Choroid plexus epithelial cell (primary cell): ENCODE measurements around a stretch of chr3.

DNA sequence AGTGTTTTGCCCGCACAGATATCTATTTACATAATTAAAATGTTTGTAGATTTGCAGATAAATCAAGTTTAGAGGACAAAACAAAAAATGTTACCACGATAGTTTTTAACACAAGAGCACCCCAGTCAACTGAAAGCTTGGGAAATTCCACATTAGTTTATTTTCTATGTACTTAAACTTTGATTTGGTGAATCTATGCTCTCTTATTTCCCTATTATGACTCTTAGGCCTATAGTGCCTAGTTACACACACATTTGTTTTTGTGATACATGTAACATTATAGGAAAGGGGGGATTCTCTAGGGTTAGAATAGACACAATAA lies 8.5 kb upstream of the LEKR1 start:
- RRBS = no CpG with 5 or more reads among the region's 2 CpGs

- RRBS = no CpG with 5 or more reads among the region's 7 CpGs
Observed at GRCh38 chr3:157086345-157086976, 73.5 kb downstream of the CCNL1 start.

DNA sequence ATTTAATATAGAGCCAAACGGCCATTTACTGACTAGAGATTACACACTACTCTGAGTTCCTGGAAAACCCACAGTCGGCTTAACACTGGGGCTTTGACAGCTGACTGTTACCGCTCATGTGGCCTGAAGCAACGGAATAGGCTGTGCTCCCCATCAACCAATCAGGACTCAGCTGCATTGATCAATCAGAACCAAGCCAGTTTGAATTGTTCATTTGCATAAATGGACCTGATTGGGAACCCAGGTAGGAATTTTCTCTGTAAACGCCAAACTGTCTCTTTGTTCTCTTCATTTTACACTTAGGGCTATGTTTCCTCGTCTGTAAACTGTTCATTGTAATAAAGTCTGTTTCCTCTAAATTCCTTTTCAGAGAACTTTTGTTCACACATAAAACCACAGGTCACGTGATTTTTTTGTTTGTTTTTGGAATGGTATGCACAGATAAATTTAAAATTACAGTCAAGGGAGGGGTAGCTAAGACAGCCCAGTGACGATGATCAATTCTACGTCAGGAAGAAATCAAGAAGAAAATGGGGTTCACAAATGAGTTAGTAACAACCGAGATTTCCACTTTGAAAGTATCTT lies 40.4 kb downstream of the CCNL1 start:
- RRBS = no CpG with 5 or more reads among the region's 10 CpGs

DNA sequence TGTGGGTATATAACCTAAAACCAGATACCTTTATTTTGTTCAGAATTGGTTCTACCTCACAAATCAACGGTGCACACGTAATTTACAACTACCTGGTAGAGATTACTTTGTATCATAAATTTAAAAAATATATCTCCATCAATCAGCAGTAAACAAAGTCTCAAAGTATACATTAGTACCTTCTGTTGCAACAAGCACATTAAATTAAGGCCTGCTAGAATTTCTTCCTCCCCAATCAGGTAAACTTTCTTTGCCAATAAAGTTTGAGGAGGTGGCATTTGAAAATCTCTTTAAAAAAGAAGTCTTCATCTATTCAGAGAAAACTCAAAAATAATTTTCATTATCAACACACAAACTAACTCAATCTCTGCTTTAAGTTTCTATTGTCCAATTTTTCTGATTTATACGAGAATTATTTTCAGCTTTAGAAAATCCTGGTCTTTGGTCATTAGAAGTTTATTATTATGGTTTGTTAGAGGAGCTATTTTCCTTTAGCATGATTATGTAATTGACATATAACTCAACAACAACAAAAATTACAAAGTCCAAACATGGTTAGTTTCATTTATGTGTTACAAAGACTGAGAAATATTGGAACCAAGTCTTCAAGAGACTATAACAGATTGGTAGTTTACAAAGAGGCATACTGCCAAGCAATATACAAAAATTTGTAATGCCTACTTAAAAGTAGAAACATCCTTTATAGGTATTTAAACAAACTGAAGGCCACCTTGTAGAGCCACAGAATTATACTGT lies 4.2 kb downstream of the CCNL1 start:
- RRBS = no CpG with 5 or more reads among the region's 3 CpGs

- RRBS = 1% methylated on average over 3 of the region's 16 CpGs
Observed at GRCh38 chr3:157160225-157160420, 176 bp upstream of the CCNL1 start.

GRCh38 chr3:157532318-157533005 lies 29.2 kb upstream of the VEPH1 start:
- RRBS = no CpG with 5 or more reads among the region's 6 CpGs

GRCh38 chr3:158329488-158330425 lies 219.9 kb downstream of the RSRC1 start:
- RRBS = no CpG with 5 or more reads among the region's 25 CpGs

DNA sequence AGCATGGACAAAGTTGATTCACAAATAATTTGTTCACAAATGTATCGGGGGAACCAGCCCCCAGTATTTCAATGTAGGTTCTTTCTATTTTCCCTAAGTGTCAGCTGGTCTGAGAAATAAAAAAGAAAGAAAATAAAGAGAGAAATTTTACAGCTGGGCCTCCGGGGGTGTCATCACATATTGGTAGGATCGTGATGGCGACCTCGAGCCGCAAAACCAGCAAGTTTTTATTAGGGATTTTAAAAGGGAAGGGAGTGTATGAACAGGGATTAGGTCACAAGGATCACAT lies 11.3 kb upstream of the GFM1 start:
- RRBS = no CpG with 5 or more reads among the region's 6 CpGs

DNA sequence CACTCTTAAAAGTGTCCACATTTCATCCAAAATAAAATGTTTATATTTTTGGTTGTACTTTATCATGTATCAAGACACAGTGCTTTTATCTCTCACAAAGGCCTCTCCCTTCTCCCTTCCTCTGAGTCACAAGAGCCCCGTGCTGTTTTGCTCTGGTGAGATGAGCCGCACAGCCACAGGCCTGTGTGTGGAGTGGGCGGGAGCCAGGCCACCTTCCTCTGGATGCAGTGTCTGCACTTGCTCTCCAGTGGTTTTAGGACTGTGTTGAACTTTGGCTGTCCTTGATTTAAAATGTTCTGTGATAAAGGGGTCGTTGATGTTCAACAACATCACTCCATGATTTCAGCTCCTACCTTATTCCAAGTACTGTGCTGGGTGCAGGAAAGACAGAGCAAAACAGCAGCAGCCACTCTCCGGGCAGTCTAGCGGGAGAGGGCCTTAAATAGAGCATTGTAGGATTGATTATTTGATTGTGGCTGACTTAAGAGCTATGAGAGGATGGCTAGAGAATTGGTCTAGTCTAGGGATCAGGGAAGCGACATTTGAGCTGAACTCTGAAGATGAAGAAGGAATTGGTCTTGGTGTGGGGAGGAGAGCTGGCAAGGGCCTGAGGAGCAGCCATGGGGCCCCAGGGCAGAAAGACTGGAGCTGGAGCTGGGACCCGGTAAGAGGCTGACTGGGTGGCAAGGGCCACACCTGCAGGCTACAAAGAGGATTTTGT lies 15.2 kb downstream of the RARRES1 start:
- RRBS = no CpG with 5 or more reads among the region's 8 CpGs

- RRBS = no CpG with 5 or more reads among the region's 6 CpGs
Observed at GRCh38 chr3:158773940-158774903, 27.6 kb upstream of the MFSD1 start.

DNA sequence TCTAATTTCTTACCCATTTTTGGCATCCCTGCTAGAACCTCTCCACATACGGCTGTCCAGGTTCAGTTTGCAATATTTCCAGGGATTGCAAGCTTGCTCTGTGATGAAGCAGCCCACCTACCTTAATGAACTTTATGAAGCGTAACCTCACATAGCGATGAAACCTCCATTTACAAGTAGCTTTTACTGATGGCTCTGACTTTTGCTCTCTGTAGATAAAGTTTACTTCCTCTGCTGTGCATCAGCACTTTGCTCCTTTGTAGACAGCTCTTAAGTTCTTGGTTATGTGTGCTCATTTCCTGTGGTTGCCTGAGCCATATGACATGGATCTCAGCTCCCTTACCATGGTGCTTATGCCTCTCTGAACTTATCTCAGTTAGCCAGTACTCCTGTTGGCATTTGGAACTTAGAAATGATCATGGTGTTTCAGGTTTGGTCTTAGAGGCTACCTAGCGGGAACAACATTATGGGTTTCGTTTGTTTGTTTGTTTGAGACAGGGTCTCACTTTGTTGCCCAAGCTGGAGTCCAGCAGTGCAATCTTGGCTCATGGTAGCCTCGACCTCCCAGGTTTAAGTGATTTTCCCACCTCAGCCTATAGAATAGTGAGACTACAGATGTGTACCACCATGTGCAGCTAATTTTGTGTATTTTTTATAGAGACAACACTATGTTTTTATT lies 7.8 kb downstream of the MFSD1 start:
- RRBS = no CpG with 5 or more reads among the region's 6 CpGs

- RRBS = no CpG with 5 or more reads among the region's 4 CpGs
Observed at GRCh38 chr3:158819288-158819845, 17.5 kb downstream of the MFSD1 start.

GRCh38 chr3:159458003-159458558 lies 185.0 kb downstream of the IQCJ-SCHIP1 start:
- RRBS = no CpG with 5 or more reads among the region's 2 CpGs

- RRBS = no CpG with 5 or more reads among the region's 7 CpGs
Observed at GRCh38 chr3:159775211-159776501, 449.6 kb upstream of the C3orf80 start.

GRCh38 chr3:159814145-159814585 lies 411.1 kb upstream of the C3orf80 start:
- RRBS = no CpG with 5 or more reads among the region's 5 CpGs

GRCh38 chr3:159836733-159837513 lies 388.3 kb upstream of the C3orf80 start:
- RRBS = no CpG with 5 or more reads among the region's 1 CpG

- RRBS = no CpG with 5 or more reads among the region's 2 CpGs
Observed at GRCh38 chr3:160370900-160371403, 28.1 kb downstream of the IFT80 start.

DNA sequence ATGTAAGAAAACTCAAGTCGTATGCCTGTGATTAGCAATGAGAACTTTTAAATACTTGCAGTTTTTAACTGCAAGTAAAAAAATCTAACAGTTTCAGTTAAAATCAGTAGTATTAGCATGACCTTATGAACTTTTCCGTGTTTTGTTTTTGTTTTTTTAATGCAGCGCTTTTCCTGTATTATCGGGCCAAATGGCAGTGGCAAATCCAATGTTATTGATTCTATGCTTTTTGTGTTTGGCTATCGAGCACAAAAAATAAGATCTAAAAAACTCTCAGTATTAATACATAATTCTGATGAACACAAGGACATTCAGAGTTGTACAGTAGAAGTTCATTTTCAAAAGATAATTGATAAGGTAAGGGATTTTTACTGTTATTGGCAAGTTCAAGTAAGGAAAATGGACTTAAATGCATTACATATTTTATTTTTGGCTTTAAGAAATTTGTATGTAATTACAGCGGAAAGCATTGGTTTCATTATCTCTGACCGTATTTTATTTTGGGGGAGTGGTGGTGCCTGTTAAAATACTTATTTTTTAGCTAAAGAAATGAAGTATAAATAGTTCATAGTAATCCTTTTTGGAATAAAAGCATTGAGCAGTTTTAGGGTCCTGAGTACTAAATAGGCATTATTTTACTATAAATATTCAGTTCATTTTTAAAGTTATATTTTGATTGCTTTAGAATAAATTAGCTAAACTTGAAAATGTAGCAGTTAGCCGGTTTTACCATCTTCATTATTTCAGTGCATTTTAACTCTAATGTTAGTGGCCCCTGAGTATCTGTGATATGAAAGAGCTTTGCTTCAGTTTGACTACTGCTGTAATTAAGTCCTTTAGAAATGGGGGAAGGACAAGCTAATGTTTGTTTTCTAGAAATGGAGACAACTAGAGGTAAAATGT lies 3.3 kb downstream of the SMC4 start:
- RRBS = no CpG with 5 or more reads among the region's 8 CpGs

DNA sequence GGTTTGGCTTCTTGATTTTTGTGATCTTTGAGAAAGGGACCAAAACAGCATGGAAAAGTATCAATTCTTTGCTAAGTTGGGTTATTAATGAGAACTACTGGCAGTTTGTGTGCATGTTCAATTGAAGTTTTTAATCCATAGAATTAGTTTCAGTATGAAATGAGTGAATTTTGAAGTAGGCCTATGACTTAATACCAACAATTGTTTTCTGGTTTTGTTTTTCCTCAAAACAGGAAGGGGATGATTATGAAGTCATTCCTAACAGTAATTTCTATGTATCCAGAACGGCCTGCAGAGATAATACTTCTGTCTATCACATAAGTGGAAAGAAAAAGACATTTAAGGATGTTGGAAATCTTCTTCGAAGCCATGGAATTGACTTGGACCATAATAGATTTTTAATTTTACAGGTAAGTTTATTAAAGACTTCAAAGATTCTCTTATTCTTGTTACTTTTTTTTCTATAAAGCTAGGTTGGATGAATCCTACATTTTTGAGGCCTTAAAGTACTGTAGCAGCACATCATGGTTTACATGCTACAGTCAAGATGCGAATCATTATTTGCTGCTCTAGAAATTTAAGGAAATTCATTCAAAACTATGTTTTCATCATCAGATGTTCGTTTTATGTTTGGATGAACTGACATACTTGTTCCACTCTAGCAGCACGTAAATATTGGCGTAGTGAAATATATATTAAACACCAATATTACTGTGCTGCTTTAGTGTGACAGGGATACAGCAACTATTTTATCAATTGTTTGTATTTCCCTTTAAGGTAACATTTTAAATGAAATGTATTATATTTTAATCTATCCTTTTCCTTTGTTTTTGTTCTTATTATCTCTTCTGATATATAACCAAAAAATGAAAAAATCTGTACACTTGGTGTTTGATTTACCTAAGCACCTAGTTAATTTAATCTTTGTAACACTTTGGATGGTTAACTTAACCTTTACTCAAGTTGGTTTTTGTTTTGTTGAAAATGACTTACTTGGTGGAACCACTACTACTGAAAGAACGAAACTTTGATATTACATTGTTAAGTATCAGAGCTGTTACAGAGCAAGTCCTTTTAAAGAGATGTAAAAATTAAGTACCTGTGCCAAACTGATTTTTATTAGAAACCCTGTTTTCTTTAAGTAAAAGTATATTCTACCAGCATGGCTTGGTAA lies 5.0 kb downstream of the SMC4 start:
- RRBS = no CpG with 5 or more reads among the region's 7 CpGs